ENCODE results near the genes H4C1, H2AC4, H4C6, BTN2A2 and BTN3A1.

GRCh38 chr6:25441403-25442043 is 162.3 kb downstream of the CARMIL1 start:
- PRO-cap = no peak

- PRO-cap = no peak
Observed at GRCh38 chr6:25913699-25914116, 16.8 kb downstream of the SLC17A2 start.

DNA sequence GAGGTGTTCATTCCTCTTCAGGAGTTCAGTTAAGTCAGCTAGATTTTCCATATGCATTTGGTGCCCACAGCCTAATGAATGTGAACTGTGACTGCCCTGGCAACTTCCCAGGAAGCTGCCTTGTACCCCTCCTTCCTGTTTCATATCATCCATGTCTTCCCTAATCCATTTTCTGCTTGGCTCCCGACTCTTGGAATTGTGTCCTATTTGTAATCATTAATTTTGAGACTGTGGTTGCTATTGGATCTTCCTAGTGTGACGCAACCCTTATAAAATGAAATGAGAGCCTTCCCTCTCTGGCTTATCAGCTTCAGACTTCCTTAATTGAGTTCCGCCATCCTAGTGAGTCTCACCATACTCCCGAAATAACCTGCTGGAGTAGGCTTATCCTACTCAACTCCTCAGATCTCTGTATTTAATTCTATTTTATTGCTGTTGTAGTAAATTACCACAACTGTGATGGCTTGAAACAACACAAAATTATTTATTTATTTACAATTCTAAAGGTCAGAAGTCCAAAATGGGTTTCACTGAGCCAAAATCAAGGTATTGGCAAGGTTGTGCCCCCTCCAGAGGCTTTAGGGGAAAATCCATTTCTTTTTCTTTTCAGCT is 685 bp upstream of the SLC17A2 start:
- PRO-cap = no peak

GRCh38 chr6:26021034-26021993 is at the start of gene H4C1:
Gene H4C1, plus strand, starts transcription at chr6:26021649.
- PRO-cap = unidirectional peak, plus-strand start at chr6:26021124; bidirectional peak, plus-strand start at chr6:26021585, minus-strand start at chr6:26021436; unidirectional peak, minus-strand start at chr6:26021827

DNA sequence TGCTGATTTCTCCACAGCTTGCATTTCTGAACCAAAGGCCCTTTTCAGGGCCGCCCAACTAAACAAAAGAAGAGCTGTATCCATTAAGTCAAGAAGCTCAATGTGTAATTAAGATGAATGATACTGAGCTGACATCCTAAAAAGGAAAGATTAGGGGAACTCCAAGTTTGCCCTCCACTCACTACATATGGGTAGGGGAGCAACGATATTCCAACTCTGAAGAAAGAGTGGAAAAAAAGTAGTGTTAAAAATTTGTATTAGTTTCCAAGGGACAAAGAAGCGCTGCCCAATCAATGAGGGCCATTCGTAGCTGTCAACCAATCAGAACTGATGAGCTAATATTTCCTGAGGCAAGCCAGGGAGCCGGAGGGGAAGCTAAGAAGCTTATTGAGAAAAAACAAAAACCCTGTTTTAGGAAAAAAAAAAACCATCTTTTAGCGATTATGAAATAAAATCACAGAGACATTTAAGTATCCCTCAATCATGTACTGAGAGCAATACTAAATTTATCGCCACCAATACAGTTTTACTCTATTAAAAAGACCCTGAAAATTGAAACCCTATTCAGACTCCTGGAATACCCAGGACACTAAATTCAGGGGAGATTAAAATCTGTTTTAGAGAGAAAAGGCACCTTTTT is 665 bp downstream of the H4C1 start:
- PRO-cap = bidirectional peak, plus-strand start at position 353 of the sequence, minus-strand start at position 226 of the sequence

- PRO-cap = bidirectional peak, plus-strand start at chr6:26026518, minus-strand start at chr6:26026331
Observed at GRCh38 chr6:26026060-26026627, 939 bp downstream of the H4C2 start.

GRCh38 chr6:26032977-26033670 is at the start of gene H2AC4:
Gene H2AC4, minus strand, starts transcription at chr6:26033618.
- PRO-cap = unidirectional peak, plus-strand start at chr6:26033312; bidirectional peak, plus-strand start at chr6:26033775, minus-strand start at chr6:26033616

- PRO-cap = no peak
Observed at GRCh38 chr6:26056736-26057122, 459 bp upstream of the H1-2 start.

DNA sequence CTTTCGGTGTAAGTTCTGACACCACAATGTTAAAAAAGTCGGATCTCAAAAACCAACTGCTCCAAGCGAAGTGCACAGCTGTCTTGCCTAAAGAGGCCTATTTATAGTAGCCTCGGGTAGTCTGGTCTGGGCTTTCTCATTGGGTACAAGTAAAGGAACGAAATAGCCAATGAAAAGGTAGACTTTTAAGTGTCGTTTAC is 206 bp upstream of the H2BC5 start:
- PRO-cap = bidirectional peak, plus-strand start outside the sequence, minus-strand start at position 76 of the sequence

GRCh38 chr6:26194841-26195753 is 2.0 kb downstream of the H3C4 start:
- PRO-cap = unidirectional peak, minus-strand start at chr6:26195450

DNA sequence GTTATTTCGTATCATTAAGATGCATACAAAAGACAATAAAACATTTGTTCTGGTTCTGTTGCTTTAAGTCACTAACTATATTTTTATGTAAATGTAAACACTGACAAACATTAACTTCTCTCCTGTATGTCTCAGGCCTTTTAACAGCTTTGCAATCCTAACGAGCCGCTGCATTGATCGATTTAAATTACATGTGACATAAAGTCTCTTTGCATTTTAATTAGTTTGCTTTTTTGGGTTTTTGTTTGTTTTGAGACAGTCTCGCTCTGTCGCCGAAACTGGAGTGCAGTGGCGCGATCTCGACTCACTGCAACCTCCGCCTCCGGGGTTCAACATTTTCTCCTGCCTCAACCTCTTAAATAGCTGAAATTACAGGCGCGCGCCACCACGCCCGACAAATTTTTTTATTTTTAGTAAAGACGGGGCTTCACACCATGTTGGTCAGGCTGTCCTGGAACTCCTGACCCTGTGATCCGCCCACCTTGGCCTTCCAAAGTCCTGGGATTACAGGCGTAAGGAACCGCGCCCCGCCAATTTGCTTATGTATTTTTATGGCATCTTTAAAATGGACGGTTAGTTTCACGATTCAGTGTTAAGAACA is 893 bp downstream of the H2AC7 start:
- PRO-cap = no peak

DNA sequence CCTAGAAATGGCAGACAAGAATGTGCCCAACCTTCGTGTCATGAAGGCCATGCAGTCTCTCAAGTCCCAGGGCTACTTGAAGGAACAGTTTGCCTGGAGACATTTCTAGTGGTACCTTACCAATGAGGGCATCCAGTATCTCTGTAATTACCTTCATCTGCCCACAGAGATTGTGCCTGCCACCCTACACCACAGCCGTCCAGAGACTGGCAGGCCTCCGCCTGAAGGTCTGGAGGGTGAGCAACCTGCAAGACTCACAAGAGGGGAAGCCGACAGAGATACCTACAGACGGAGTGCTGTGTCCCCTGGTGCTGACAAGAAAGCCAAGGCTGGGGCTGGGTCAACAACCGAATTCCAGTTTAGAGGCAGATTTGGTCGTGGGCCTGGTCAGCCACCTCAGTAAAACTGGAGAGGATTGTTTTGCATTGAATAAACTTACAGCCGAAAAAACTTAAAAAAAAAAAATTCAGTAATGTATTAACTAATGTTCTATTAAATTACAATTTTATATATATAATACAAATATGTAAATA is 2.1 kb upstream of the H4C5 start:
- PRO-cap = no peak

- PRO-cap = unidirectional peak, minus-strand start at chr6:26206012
Observed at GRCh38 chr6:26205899-26206617, 1.6 kb downstream of the H4C5 start.

DNA sequence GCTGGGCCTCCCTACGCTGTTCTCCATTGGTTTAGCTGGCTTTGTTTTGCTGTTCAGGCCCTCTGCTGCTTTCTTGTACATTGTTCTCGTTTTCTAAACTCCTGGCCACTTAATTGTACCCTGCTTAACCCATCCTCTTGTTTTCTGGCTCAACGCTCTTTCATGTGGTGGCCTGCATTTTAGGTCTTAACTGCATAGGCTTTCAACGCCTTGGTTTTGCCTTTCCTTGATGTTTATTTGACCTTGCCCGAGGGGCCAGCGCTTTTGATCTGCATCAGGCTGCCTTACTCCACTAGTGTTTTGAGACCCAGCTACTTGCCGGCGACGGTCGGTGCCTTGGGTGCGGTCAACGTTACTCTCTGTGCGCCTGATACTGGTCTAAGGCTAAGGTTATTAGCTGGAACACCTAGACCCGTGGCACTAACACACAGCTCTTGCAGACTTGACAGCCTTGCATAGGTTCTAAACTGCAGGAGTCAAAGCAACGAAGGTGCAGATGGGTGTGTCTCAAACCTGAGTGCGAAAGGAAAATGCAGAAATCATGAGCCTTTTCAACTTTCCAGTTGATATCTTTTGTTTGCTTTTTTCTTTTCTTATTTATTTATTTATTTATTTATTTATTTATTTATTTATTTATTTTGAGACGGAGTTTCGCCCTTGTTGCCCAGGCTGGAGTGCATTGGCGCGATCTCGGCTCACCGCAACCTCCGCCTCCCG is 992 bp downstream of the H3C6 start:
- PRO-cap = no peak

GRCh38 chr6:26232969-26233592 is 1.7 kb downstream of the H1-3 start:
- PRO-cap = no peak

- PRO-cap = unidirectional peak, minus-strand start at chr6:26240728
Observed at GRCh38 chr6:26240010-26241006, at the start of gene H4C6. Gene H4C6, plus strand, starts transcription at chr6:26240393.

DNA sequence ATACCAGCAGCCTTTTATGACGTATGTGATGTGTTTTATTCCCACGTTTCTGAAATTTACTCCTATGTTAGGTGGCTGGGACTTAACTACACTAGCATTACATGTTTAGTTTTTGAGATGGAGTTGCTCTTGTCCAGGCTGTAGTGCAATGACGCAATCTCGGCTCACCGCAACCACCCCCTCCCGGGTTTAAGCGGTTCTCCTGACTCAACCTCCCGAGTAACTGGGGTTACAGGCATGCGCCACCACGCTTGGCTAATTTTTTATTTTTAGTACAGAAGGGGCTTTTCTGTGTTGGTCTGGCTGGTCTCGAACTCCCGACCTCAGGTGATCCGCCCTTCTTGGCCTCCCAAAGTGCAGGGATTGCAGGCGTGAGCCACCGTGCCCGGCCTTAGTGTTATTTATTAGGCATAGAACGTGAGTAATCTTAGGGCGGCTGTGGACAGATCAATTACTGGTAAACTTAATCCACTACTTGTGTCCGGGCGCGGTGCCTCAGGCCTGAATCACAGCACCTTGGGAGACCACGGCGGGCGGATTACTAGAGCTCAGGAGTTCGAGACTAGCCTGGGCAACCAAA is 904 bp downstream of the H4C6 start:
- PRO-cap = no peak

- PRO-cap = no peak
Observed at GRCh38 chr6:26274528-26274842, 1.8 kb downstream of the H2BC10 start.

GRCh38 chr6:26383028-26384112 is at the start of gene BTN2A2:
Gene BTN2A2, plus strand, starts transcription at chr6:26383108.
- PRO-cap = bidirectional peak, plus-strand start at chr6:26383126, minus-strand start at chr6:26383173; unidirectional peak, minus-strand start at chr6:26383898

- PRO-cap = unidirectional peak, plus-strand start at chr6:26402275
Observed at GRCh38 chr6:26402009-26402887, at the start of gene BTN3A1. Gene BTN3A1, plus strand, starts transcription at chr6:26402275.